Measurements from ENCODE around the genes KCNH6, CD79B and SCN4A.

DNA sequence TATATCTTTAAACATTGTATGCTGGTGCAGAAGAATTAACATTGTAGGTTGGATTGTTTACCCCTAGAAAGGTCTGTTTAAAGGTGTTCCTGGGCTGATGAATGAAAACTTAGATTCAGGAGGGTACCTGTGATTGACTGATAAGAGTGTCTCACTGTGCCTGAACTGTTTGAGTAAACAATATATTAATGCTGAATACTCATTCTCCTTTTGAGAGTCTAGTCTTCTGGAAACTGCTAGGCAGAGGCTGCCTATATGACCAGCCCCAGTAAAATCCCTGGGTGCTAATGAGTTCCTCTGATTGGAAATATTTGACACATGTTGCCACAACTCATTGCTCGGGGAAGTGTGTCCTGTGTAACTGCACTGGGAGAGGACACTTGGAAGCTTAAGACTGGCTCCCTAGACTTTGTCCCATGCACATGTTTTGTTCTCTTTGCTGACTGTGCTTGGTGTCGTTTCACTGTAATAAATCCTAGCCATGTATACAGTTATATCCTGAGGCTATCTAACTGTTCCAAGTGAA is 108.6 kb upstream of the NACA2 start:
- PRO-cap = unidirectional peak, plus-strand start at position 234 of the sequence
- RAMPAGE, long total RNA, 2 experiments = no peak in any of the 2 experiments

DNA sequence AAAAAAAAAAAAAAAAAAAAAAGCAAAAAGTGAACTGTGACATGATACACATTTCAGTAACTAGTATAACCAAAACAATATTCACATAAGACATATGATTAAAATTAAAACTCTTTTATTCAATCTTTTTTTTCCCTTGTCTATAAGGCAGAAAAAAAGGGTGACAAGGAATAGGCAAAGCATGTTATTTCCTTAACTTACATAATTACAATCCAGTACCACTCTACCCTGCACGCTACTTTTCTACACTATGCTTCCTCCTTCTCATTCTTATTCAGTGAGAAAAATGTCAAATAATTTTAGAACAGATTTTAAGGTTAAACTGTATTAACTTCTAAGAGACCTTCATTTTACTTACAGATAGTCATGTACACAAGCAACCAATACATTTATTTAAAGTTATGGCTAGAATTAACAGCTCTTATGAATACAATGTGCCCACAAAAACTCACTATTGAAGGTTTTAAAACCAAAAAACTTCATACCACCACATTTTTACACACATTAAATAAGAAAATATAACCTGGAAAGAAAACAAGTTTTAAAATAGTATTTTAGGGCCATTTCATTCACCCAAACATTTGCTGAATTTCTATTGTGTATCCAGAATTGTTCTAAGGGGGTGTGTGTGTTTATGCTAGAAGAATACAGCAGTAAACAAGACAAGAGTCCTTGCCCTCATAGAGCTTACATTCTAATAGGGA is 61.3 kb downstream of the MED13 start:
- PRO-cap = no peak
- RAMPAGE, long total RNA, 2 experiments = no peak in any of the 2 experiments

DNA sequence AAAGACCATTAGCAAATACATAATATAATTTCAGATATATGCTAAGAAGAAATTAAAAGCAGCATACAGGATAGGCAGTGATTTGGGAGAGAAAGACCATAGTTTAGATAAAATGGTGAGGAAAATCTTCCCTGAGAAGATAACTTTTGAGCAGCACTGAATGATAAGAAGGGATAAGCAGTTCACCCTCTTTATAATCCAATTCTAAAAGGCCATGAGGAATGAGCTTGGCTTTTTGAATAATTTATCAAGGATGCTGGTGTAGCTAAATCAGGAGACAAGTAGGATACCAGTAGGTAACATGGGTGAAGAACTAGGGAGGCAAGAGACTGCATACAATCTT is 60.8 kb downstream of the MED13 start:
- PRO-cap = no peak
- RAMPAGE, long total RNA, 2 experiments = no peak in any of the 2 experiments

DNA sequence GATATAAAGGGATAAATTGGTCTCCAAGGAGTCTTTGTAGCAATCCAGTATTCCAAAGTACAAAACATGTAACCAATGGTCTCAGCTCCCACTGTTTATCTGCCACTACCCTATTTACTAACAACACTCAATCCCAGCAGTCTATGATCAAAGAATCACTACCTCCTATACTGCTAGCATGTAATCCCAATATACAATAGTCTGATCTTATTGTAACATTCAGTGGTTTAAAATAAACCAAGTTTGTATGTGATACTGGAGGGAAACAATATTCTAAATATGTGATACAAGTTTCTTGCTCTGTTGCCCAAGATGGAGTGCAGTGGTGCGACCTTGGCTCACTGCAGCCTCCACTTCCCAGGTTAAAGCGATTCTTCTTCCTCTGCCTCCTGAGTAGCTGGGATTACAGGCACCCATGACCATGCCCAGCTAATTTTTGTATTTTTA is 26.0 kb downstream of the MED13 start:
- PRO-cap = no peak
- RAMPAGE, long total RNA, 2 experiments = no peak in any of the 2 experiments

- PRO-cap = no peak
- RAMPAGE, long total RNA, 2 experiments = no peak in any of the 2 experiments
These were observed 765 bp downstream of the MED13 start for GRCh38 chr17:62064300-62064725.

- PRO-cap = no peak
- RAMPAGE, long total RNA, 2 experiments = no peak in any of the 2 experiments
These were observed 56.0 kb upstream of the MED13 start for GRCh38 chr17:62121020-62121442.

- PRO-cap = no peak
- RAMPAGE, long total RNA, 2 experiments = no peak in any of the 2 experiments
These were observed 65.2 kb downstream of the TLK2 start for GRCh38 chr17:62543485-62544514.

DNA sequence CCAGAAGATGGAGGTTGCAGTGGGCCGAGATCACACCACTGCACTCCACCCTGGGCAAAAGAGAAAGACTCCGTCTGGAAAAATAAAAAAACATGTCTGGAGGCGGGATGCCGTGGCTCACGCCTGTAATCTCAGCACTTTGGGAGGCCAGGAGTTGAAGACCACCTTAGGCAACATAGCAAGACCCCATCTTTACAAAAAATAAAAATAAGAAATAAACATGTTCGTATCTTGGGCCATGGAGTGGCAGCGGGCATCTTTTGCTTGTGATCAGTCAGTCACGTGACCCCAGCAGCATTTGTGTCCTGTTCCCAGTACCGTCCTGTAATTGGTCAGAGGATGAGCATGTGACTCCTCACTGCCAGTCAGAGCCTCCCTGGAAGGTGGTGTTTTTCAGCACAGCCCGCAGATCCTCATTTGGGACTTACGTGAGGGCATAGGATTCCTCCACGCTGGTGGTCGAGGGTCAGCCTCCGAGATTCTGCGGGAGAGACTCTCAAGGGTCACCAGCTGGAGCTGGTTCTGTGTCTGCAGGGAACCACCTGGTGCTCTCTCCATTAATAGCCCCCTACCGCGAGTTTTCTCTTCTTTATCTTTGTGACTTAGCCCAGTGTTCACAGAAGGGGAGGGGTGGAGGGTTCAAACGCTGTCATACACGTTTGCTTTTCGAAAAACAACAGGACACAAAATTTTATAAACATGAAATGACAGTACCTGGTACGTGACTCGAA is 17.0 kb downstream of the MRC2 start:
- PRO-cap = no peak
- RAMPAGE, long total RNA, 2 experiments = no peak in any of the 2 experiments

DNA sequence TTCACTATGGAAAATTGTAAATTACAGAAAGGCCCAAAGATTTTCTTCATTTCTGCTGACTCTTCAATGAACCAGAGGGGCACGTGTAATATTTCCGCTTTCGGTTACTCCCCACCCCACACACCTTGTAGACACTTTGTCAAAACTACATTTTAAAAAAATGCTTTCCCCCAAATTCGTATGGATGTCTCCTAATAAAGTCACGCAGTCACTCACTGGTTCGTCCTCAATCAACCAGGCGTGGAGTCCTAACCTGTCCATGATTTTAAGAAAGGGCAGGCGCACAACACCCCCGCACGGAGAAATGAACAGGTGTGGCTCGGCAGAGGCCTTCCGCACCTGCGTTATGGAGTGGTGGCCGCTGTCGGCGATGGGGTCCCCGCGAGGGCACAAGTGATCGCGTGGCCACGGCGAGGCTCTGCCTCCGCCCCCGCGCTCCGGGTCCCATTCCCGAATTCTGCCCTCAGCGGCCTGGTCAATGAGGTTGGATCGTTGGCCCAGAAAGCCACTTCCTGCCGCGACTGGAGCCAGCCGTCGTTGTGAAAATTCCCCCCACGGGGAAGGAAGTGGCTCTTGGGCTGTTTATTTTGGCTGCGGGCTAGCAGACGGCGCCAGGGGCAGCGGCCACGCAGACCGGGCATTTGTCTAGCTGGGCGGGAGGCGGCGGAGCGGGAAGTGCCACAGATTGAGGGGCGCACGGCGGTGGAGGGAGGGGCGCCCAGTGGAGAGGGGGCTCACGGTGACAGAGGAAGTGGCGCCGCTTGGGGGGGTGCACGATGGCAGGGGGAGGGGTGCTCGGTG is 24.7 kb downstream of the MRC2 start:
- PRO-cap = bidirectional peak, plus-strand start at position 604 of the sequence, minus-strand start at position 539 of the sequence
- RAMPAGE, long total RNA, 2 experiments = no peak in any of the 2 experiments

- PRO-cap = no peak
- RAMPAGE, long total RNA, 2 experiments = no peak in any of the 2 experiments
These were observed 83.4 kb downstream of the MARCHF10 start for GRCh38 chr17:62724591-62725264.

- PRO-cap = no peak
- RAMPAGE, long total RNA, 2 experiments = no peak in any of the 2 experiments
These were observed 12.2 kb downstream of the CYB561 start for GRCh38 chr17:63433602-63434536.

- PRO-cap = no peak
- RAMPAGE, long total RNA, 2 experiments = start-site peak on the minus strand in 1 of 2 experiments, at chr17:63440371-63440573 at its widest, 5 reads per replicate
These were observed 5.6 kb downstream of the CYB561 start for GRCh38 chr17:63440271-63441086.

DNA sequence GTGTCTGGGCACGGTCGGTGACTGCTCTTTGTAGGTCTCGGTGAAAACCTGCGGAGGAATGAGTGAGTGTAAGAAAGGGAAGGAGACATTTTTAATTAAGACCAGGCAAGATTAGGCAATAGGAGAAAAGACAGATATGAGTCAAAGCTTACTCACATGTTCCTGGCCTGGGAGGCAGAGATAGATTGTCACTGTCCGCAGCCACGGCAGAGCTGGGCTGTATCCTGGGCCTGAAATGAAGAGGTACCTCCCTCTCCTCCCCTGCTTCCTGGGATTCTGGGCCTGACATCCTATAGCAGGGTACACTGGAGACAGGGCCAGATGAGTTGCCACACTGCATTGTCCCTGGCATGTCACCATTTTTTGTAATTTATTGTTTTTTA is 14.7 kb upstream of the CYB561 start:
- PRO-cap = no peak
- RAMPAGE, long total RNA, 2 experiments = no peak in any of the 2 experiments

- PRO-cap = unidirectional peak, plus-strand start at chr17:63523358
- RAMPAGE, long total RNA, 2 experiments = start-site peak on the plus strand in 1 of 2 experiments, at chr17:63523350-63523364 at its widest, 15 reads per replicate
These were observed at the start of gene KCNH6 for GRCh38 chr17:63522893-63523658. TSS of gene KCNH6 (plus strand) at chr17:63523358.

DNA sequence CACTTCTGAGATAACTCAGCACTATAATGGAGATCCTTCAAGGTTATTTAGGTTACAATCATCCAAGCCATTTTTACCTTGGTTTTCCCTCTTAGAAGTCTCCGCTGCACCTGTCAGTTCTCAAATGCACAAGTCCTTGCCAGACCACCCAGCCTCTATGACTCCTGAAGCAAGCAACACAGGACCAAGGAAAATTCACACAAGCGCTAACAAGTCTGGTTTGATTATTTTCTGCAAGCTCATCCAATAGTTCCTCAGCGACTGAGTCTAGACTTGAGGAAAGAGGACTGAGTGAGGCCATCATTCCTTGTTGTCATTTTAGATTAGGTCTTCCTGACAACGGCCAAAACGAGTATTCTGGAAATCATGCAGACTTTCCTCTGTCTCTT is 703 bp downstream of the CCDC47 start:
- PRO-cap = no peak
- RAMPAGE, long total RNA, 2 experiments = no peak in any of the 2 experiments

GRCh38 chr17:63821487-63821960 is 5.7 kb upstream of the PSMC5 start:
- PRO-cap = no peak
- RAMPAGE, long total RNA, 2 experiments = no peak in any of the 2 experiments

- PRO-cap = no peak
- RAMPAGE, long total RNA, 2 experiments = no peak in any of the 2 experiments
These were observed 4.1 kb upstream of the FTSJ3 start for GRCh38 chr17:63831202-63832345.

DNA sequence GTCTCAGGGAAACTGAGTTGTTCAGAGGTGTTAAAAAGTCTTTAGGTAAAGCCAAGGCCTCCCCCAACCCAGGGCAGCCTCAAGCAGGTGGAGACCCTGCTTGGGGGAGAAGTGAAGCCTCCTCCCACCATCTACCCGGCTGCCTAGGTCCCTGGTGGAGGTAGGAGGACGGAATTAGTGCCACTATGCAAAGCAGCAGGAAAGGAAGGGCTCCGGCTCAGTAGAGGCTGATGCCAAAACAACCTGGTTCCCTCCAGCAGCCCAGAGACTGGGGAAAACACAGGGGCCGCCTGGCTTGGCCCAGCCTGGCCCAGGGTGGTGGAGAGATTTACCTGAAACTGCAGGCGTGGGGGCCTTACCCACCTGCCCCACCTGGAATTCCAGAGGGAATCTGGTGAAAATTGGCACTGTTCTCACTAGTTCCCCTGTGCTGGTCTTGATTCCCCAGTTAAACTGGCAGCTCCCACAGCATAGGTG is 4.7 kb downstream of the CD79B start:
- PRO-cap = no peak
- RAMPAGE, long total RNA, 2 experiments = no peak in any of the 2 experiments

GRCh38 chr17:63931911-63932575 is at the start of gene CD79B:
TSS of gene CD79B (minus strand) at chr17:63932331.
- PRO-cap = no peak
- RAMPAGE, long total RNA, 2 experiments = no peak in any of the 2 experiments

DNA sequence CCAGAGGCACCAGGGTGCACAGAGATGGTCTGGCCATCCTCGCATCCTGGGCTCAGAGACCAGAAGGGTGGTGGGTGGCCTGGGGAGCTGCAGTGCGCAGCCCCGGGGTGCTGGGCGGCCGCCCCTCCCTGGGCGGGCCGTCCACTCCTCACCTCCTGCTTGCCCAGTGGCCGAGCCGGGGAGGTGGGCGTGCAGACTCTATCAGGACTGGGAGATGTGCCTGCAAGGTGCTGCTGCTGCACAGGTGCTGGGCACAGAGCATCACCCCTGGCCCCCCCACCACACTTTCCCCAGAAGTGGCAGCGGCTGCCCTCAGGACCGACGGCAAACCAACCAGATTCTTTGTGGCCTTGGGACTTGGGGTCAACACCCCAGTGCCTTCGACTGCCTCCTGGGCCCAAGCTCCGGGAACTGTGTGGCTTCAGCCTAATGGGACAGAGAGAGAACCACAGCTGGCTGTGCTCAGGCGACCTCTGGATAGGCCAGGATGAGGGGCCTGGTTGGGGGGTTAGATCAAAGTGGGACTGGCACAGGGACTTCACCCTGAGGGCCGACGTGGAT is at the start of gene SCN4A:
SCN4A (minus strand) TSS at position 114 of the 561 bp plus-strand sequence.
- PRO-cap = no peak
- RAMPAGE, long total RNA, 2 experiments = no peak in any of the 2 experiments